Parietal lobe (tissue), 2 donors: Measurements from ENCODE around the gene DSTN.

DNA sequence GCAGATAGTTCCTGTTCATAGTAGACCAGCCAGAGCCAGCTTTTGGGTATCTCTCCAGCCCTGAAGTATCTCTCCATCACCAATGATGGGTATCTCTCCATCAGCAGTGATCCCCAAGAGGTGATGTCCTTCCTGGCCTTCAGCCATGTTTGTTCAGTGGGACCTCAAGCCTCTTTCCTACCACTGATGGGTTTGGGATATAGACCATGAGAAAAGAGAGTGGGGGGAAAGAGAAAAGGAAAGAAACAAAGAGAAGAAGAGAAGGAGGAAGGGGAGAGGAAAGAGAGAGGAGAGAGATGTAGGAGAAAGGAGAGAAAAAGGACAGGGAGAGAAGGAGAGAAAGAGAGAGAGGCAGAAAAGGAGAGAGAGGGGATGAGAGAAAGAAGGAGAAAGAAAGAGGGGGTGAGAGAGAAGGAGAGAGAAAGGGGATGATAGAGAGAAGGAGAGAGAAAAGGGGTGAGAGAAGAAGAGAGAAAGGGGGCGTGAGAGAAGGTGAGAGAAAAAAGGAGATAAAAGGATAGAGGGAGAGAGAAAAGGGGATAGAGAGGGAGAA is 933.6 kb downstream of the KIF16B start:
- RAMPAGE, long total RNA, result no peak

- RAMPAGE, long total RNA, result no peak
Observed at GRCh38 chr20:16451917-16452507, 121.2 kb downstream of the KIF16B start.

DNA sequence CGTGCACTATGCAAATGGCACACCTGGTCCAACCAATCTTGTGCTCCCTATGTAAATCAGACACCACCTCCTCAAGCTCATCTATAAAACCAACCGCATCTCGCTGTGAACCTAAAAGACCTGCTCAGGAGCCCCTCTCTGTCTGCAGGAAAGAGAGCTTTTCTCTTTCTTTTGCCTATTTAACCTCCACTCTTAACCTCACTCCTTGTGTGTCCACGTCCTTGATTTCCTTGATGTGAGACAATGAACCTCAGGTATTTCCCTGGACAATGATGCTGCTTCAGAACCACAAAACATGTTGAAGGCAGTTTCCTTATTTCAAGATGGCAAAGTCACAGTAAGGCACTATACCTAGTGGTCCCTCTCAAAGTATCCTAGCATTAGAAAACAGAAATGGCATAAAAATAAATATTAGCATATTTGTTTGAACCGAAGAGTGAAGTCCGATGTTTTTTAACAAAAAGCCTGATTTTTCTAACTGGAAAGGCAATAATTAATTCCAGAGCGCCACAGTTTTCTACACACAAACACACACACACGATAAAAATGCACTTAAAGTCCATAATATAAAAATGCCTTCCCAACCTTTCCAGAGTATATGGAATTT is 110.1 kb downstream of the KIF16B start:
- RAMPAGE, long total RNA, result no peak

DNA sequence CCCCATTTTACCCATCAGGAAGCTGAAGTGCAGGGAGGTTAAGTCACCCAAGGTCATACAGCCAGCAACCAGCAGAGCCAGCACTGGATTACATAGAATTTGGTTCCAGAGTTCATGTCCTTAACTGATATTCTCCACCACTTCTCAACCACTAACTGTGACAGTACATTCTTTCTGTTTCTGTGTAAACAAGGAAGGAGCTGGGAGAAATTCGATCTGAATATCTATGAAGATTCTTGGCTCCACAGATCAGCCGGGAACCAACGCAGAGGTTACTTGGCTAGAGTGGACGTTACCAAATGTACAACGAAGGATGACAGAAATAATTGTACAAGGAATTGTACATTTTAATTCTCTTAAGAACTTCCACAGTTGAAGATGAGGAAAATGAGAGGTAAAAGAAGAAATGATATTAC is 97.9 kb downstream of the KIF16B start:
- RAMPAGE, long total RNA, result no peak

DNA sequence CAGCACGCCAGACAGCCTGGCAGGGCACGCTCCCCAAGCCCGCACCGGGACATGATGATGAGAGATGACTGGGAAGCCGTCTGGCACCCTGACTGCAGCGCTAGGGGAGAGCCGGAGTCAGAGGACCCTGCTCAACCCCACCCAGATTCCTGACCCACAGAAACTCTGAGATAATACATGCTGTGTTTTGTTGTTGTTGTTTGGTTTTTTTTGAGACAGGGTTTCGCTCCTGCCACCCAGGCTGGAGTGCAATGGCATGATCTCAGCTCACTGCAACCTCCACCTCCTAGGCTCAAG is 42.8 kb downstream of the KIF16B start:
- RAMPAGE, long total RNA, result no peak

DNA sequence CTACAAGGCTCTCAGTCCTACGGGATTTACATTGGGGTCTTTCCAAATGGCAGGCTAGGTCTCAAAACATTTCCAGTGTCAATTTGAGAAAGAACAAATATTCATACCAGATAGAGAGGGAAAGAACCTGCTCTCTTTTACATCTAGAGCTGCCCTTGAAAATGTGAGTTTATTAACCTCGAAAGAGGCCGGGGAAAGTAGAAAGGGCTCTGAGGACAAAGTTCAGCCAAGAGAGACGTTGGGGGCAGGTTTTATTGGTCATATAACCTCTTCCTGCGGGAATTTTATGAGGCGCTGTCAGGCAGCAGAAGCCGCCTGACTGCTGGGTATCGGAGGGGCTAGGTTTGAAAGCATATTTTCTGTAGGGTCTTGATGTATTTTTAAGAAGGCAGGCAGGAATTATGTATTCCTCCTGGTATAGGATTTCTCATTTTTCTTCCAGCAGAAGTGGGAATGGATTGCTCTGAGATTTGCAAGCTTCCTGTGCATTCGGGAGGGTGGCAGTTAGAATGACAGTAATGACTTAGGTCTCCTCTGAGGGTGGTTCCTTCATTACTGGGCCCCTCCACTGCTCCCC is 34.4 kb upstream of the KIF16B start:
- RAMPAGE, long total RNA, result no peak

DNA sequence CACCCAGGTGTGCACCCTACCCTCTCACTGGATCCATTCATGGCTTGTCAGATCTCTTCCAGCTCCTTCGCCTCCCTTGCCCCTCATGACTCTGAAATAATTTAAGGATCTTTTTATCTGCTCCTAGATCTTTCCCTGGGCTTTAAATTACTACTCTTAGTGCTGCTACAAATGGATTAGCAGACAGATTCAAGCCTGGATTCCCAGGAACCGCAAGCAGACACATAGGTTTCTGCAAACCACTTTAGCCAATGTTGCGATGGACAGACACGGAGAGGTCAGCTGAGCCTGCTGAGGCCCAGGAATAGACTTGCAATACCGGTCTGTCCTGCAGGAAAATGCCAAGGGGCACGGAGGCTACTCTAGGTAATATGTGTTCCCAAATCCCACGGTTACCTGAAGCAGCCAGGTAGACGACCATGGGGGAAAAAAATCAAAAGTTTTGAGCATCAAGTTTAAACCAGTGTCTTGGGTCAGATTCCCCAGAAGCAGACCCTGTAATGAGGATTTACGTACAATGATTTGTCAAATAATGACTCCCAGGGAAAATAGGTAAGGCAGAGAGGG is 12.3 kb downstream of the OTOR start:
- RAMPAGE, long total RNA, result no peak

DNA sequence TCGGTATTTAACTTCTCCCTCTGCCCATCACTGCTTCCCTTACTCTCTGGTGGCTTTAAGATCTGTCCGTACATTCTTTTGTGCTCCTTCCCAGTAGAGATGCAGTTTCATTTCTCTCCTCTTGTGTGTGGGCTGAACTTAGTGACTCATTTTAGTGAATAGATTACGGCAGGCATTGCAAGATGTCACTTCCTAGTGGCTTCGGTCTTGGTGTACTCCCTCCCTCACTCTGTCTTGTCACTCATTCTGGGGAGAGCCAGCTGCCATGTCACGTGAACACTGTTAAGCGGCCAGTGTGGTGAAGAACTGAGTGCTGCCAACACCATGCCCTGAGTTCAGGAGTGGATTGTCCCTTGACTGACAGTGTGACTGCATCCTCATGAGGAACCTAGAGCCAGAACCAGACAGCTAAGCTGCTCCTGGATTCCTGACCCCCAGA is 115.9 kb downstream of the OTOR start:
- RAMPAGE, long total RNA, result no peak

GRCh38 chr20:17046342-17046822 is 180.5 kb upstream of the PCSK2 start:
- RAMPAGE, long total RNA, result no peak

DNA sequence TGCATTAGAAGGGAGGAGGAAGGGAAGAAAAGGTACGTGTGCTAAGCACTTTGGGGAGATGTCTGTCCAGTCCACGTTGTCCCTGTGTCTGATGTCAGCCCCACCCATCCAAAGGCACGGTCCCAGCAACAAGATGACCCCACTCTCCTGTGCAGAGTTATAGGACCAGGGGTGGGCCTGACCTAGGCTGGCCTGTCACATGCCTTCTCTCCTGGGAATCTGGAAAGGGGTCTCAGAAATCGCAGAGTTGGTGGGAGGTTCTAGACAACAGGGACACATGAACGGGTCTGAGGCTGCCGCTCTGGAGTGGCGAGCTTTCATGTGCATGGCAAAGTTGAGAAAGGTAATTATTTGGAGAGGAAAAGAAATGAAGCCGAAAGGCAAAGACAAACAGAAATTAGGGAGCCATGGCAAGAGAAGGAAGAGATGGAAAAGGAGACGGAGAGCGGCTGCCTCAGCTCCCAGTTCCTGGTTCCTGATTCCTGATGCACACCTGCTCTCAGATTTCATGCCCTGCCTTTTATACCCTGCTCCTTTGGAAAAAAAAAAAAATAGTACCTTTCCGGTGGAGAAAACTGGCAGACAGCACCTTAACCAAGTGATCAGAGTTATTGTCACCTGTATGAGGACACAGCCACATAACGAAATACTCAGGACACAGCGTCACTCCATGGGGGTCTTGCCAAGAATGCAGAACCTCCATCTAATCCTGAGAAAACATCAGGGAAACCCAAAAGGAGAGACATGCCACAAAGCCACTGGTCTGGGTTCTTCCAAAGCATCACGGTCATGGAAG is 29.3 kb downstream of the BFSP1 start:
- RAMPAGE, long total RNA, result no peak

DNA sequence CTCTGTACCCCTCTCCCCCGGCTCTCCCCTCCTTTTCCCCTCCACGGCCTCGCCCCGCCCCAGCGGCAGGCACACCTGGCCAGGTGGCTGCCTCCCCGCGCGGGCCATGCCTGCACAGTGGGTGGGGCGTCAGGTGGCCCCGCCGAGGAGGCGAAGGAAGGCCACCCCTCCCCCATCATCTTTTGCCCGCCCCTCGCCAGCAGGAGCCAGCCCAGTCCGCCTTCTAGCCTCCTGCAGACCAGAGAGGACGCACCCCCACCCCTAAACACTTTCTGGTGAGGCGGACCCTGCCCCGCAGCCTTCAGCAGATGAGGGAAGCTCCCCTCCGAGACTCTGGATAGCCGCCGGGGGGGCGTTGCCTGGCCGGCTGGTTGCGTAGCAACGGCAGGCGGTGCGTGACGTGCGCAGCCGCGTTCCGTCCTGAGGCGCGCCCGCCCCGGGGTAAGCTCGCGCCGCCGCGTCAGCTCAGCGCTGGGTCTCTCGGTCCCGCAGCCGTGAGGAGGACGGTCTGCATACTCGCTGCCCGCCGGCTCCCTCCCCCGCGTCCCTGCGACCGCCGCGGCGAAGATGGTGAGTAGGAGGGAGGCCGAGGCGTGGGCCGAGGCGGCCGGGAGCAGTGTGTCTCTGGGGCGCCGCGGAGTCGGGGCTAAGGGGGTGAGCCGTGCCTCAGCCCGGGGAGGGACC is at the start of gene DSTN:
DSTN (plus strand) TSS at position 434 of the 684 bp plus-strand sequence.
- RAMPAGE, long total RNA, result start-site peak on the plus strand centred at position 493 of the sequence, 125 bp wide, 3,092 and 1,063 reads in 2 replicates

DNA sequence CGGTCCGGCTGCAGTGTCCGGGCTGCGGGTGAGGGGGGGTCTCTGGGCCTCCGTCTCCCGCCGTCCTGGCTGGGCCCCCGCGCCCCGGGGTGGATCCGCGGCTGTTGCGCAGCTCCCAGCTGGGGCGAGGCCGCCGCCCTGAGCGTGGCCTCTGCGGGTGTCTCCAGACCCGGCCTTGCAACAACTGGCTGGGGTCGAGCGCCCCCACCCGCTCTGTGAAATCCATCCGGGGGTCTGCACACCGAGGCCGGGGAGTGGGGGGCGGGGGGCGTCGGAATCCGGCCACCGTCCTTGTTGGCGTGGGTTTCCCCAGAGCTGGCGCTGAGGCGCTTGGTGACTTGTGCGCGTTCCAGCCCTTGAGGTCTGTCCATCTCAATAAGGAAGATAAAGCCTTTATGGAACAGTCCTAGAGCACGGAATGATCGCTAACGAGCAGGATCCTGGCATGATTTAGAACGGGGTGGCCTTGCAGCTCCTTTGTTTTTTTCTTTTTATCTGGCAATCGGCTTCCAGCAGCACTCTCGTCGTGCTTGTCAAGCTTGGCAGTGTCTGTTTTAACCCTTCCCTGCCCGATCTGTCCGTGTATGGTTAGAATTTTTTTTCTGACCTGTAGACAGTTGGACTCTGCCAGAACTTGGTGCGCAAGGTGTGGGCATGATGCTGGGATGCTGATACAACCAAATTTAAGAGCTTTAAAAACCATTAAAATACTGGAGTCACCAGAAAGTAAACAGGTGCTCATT is 622 bp downstream of the DSTN start:
- RAMPAGE, long total RNA, result no peak

DNA sequence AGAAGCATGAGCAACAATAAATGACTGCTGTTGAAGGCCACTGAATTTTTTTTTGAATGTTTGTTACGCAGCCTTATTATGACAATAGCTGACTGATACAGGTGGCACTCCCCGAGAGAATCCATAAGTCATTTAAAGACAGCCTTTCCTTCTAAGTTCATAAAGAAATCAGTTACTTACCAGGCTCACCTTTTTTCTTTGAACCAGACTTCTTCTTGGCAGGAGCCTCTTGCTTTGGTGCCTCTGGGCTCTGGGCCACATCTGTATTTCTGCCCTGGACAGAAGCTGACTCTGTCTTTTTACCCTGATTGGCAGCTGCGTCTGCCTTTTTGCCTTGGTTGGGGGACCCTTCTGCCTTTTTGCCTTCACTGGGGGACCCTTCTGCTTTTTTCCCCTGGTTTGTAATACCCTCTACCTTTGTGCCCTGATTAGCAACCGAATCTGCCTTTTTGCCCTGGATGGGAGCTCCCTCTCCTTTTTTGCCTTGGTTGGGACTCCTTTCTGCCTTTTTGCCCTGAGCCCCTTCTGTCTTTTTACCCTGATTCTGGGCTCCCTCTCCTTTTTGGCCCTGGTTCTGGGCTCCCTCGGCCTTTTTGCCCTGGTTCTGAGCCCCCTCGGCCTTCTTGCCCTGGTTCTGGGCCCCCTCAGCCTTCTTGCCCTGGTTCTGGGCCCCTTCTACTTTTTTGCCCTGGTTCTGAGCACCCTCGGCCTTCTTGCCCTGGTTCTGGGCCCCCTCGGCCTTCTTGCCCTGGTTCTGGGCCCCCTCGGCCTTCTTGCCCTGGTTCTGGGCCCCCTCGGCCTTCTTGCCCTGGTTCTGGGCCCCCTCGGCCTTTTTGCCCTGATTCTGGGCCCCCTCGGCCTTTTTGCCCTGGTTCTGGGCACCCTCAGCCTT is 23.4 kb downstream of the RRBP1 start:
- RAMPAGE, long total RNA, result no peak

DNA sequence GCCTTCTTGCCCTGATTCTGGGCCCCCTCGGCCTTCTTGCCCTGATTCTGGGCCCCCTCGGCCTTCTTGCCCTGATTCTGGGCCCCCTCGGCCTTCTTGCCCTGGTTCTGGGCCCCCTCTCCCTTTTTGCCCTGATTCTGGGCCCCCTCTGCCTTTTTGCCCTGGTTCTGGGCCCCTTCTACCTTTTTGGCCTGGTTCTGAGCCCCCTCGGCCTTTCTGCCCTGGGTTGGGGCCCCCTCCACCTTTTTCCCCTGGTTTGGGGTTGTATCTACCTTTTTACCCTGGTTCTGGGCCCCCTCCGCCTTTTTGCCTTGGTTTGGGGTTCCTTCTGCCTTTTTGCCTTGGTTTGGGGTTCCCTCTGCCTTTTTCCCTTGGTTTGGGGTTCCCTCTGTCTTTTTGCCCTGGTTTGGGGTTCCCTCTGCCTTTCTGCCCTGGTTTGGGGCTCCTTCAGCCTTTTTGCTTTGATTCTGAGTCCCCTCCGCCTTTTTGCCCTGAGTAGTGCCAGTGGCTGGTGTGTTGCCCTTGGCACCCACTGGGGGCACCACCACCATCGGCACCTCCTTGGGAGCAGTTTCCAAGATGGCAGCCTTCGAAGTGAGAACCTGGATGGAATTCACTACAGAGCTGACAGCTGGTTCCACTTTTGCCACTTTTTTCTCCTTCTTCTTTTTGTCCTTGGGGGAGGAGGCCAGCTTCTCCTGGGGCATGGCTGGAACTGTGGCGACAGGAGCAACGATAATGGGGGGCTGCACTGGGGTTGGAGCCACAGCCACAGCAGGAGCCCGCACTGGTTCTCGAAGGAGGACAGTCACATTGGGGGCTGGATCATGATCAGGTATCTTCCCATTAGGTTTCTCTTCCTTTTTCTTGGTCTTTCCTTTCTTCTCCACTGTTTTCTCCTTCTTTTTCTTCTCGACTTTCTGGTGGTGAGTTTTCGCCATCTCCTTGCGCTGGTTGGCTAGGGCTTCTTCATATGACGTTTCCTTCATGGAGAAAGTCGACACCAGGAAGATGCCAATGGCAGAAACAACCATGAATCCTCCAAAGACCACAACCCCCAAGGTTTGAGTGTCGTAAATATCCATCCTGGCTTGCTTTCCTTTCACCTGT is 22.3 kb downstream of the RRBP1 start:
- RAMPAGE, long total RNA, result no peak

- RAMPAGE, long total RNA, result no peak
Observed at GRCh38 chr20:17873858-17874781, 94.5 kb downstream of the SNX5 start.

GRCh38 chr20:17936635-17937295 is 31.8 kb downstream of the SNX5 start:
- RAMPAGE, long total RNA, result no peak

DNA sequence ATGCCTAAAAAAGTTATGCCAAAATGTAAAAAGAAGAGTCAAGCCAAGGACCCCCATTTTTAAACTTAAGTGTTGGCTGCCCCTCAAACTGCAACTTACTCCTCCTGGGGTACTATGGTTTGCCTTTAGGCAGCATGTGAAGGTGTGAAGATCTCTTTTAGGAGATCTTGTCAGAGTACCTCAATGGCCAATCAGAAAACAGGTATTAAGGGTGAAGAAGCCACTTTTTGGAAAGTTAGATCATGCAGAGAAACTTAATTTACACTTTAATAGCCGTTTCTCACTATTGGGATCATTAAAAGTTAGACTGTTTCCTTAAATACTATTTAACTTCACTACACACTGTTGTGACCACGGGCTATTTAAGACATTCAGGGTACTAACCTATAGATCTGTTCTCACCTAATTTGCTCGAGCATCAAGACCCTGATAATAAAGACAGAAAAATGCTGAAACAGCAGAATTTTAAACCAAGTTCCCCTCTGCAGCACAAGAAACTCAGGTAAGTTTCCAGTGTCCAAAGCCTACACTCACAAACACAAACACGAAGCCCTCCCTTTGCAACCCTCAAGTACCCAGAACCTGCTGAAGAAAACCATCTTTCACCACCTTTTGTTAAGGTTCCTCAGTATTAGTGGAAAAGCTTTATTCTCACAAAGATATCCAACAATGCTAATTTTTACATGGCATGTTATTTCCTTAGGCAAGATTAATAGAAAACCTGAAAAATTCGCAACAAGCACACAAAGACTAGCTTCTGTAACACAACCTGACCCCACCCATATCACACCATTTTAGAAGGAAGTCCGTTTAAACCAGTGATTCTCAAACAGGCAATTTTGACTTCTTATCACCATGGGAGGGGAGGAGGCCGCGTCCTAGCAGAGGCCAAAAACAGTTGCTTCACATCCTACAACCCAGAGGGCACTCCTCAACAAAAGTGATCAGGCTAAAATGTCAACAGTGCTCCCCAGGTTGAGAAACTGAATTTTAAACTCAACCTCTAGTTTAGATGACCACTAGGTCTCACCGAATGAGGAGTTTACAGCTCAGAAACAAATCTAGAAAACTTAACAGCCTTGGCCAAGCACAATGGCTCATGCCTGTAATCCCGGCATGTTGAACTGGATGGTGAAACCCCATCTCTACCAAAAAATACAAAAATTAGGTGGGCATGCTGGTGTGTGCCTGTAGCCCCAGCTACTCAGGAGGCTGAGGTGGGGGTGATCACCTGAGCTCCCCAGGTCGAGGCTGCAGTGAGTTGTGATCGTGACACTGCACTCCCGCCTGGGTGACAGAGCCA is 3.8 kb downstream of the SNX5 start:
- RAMPAGE, long total RNA, result no peak

DNA sequence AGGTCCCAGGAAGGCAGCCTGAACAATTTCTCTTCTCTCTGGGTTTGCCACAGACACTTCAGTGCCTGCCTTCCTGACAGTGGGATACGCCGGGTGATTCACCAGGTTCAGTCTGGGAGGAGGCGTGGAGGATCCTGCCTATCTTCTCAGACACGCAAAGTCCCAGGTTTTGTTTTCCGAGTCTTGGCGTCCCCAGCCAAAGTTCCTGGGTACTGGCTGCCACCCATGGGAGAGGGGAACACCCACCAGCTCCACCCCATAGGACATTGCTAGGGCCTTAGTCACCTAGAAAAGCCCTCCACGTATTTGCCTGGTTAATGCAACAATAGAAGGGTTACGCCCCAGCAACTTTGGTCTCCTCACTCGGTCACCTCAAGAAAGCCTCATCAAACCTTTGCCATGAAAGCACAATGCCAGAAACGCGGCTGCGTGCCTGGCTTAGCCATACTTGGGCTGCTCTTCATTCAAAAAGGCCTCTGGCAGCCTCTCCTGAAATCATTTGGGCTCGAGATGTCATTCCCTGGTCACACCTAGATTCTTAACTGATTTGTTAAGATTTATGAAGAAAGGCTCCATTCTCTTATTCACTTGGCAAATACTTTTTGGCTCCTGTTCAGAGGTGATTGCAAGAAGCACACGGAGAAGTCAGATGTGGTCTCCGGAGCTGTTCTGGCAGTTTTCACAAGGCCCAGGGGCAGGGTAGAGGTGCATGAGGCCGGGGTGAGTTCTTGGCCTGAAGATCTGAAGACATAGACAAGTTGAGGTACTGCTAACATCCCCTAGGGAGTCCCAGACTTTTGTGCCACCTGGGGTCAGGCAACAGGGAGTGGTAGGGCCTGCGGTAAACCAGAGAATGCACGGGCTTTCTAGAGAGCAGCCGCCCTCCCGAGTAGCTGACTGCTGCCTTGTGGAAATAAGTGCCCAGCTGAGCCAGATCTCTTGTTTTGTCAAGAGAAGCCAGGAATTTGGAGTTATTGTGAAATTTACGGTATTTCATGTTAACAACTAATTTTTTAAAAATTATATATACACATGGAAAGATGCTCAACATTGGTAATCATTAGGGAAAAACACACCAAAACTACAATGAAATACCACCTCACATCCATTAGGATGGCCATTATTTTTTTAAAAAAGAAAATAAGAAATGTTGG is 35.4 kb upstream of the ZNF133 start:
- RAMPAGE, long total RNA, result no peak

DNA sequence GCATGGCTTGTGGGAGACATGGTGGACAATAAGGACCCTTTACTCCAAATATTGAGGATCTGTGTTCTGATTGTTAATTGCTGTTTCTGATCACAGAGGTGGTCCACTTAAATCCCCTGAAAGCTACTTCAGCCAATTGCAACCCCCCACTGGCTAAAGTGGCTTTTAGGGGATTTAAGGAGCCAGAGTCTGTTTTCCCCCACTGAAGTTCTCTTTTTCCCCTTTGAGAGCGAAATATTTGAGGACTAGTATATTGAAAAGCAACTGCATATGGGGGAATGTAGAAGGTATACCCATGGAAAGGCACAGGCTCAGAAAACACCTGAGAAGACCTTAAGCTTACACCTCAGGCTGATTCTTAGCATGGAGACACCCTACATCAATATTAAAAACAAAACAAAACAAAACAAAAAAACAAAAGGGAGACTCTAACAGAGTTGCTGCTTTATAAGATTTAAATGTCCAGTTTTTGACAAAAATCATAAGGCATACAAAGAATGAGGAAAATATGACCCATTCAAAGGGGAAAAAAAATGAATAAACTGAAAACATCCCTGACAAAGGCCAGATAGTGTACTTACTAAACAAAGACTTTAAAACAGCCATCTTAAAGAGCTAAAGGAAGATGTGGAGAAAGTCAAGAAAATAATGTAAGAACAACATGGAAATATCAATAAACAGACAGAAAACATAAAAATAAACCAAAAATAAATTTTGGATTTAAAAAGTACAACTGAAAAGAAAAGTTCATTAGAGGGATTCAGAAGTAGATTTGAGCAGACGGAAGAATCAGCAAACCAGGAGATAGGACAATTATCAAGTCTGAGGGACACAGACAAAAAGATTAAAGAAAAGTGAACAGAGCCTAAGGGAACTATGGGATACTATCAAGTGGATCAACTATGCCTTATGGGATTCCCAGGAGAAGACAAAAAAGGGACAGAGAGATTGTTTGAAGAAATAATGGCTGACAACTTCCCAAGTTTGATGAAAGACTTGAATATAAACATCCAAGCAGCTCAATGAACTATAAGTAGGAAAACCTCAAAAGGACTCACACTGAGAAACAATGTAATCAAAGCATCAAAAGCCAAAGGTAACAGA is 10.6 kb downstream of the ZNF133 start:
- RAMPAGE, long total RNA, result no peak

- RAMPAGE, long total RNA, result no peak
Observed at GRCh38 chr20:18795465-18795728, 18.2 kb upstream of the SCP2D1 start.